Pulmonary artery (tissue), 1 donor: ENCODE measurements around a stretch of chr7.

GRCh38 chr7:73855478-73856291 lies 5.3 kb upstream of the TMEM270 start:
- PRO-cap: no peak

DNA sequence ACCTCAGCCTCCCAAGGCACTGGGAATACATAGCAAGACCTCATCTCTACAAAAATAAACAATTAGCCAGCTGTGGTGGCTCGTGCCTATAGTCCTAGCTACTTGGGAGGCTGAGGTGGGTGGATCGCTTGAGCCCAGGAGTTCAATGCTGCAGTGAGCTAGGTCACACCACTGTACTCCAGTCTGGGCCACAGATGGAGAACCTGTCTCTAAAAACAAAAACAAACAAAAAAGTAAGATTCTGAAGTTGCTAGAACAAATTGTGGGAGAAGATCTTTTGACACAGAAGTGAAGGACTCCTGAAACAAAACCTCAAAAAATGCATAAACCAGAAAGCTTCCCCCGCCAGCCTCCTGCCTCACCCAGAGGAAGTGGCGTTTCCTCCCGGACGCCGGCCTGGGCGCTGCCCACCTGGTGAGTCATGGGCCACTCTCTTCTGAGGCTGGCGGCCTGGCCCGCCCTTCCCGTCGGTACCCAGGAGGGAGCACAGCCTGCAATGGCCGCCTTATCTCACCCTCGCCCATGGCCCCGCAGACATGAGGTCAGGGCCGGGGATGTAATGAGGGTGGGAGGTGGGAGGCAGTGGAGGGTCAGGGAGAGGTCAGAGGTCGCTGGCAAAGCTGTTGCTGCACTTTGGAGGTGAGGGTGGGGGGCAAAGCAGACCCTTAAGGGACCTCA lies 25.4 kb upstream of the ELN start:
- PRO-cap: bidirectional peak, plus-strand start at position 467 of the sequence, minus-strand start at position 355 of the sequence

DNA sequence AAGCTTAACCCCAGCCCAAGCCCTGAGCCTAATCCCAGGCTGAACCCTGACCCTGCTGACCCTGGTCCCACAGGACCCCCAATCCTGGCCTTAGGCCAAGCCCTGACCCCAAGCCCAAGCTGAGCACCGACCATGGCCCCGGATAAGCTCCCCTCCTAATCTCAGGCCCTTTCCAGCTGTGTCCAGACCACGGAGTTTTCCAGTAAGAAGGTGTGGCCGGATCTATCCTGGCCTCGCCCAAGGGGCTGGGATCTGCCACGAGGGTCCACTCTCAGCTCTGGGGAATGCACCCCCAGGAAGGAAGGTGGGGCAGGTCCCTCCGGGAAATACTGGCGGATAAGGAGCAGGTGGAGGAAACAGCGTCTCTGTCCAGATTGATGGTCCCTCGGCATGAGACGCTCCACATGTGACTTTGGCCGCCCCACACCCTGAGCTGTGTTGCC lies 10.3 kb downstream of the ELN start:
- PRO-cap: no peak

DNA sequence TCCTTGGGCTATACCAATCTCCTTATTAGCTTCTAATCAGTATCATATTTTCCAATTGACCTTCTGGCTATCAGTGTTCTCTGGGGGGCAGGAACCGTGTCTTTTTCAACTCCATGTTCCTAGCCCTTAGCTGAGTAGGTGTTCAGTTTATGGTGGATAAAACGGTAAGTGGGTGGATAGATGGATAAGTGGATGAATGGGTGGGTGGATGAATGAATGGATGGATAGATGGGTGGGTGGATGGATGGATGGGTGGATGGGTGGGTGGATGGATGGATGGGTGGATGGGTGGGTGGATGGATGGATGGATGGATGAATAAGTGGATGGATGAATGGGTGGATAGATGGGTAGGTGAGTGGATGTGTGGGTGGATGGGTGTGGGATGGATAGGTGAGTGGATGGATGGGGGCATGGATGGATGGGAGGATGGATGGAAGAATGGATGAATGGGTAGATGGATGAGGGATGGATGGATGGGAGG lies 25.5 kb downstream of the ELN start:
- PRO-cap: no peak

- PRO-cap: bidirectional peak, plus-strand start at chr7:74094339, minus-strand start at chr7:74094184
Observed at GRCh38 chr7:74093529-74094447, 10.2 kb downstream of the LIMK1 start.

GRCh38 chr7:74139303-74139528 lies 34.9 kb upstream of the EIF4H start:
- PRO-cap: no peak

GRCh38 chr7:74196745-74197059 lies 13.1 kb upstream of the LAT2 start:
- PRO-cap: no peak

- PRO-cap: no peak
Observed at GRCh38 chr7:74197162-74198423, 12.2 kb upstream of the LAT2 start.

DNA sequence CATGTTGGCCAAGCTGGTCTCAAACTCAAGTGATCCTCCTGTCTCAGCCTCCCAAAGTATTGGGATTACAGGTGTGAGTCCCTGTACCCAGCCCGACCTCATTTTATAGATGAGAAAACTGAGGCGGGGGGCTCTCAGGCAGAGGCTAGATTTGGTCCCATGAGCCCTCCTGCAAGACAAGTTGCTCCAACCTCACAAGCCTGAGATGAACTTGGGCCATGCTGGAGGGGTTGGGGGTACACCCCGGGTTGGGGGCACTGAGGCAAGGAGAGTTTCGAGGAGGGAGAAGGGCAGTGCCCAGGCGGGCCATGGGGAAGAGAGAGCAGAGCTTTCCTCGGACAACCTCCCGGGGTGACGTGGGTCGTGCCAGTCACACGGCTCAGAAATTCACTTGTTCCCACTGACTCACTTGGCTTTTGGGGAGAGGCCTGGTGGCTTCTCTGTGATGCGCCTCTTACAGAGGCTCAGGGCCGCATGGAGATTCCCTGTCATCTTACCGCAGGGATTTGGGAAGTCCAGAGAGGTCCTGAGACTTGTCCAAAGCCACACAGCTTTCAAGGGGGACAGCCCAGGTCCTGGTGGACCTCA lies 2.8 kb downstream of the LAT2 start:
- PRO-cap: no peak

DNA sequence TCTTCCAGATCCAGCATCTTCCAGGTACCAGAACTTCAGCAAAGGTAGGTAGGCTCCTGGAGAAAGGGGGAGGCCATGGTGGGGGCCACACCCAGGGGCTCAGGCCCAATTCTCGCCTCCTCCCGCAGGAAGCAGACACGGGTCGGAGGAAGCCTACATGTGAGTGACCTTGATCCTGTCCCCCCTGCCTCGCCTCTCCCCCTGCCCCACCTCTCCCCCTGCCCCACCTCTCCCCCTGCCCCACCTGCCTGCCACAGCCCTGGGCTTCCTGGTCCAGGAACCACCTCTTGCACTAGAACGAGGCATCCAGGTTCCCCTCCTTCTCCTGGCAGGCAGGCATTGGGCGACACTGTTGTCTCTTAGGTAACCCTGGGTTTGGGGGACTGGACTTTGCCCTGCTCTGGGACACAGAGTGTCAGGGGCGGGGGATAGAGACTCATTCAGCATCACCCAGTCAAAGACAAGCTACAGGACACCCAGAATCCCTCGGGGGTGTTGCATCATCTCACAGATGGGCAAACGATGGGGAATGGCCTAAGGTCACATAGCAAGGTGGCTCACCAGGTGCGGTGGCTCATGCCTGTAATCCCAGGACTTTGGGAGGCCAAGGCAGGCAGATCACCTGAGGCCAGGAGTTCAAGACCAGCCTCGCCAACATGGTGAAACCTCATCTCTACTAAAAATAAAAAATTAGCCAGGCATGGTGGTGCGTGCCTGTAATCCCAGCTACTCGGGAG lies 10.9 kb downstream of the LAT2 start:
- PRO-cap: no peak

GRCh38 chr7:74371830-74372609 lies 81.7 kb upstream of the GTF2IRD1 start:
- PRO-cap: no peak

DNA sequence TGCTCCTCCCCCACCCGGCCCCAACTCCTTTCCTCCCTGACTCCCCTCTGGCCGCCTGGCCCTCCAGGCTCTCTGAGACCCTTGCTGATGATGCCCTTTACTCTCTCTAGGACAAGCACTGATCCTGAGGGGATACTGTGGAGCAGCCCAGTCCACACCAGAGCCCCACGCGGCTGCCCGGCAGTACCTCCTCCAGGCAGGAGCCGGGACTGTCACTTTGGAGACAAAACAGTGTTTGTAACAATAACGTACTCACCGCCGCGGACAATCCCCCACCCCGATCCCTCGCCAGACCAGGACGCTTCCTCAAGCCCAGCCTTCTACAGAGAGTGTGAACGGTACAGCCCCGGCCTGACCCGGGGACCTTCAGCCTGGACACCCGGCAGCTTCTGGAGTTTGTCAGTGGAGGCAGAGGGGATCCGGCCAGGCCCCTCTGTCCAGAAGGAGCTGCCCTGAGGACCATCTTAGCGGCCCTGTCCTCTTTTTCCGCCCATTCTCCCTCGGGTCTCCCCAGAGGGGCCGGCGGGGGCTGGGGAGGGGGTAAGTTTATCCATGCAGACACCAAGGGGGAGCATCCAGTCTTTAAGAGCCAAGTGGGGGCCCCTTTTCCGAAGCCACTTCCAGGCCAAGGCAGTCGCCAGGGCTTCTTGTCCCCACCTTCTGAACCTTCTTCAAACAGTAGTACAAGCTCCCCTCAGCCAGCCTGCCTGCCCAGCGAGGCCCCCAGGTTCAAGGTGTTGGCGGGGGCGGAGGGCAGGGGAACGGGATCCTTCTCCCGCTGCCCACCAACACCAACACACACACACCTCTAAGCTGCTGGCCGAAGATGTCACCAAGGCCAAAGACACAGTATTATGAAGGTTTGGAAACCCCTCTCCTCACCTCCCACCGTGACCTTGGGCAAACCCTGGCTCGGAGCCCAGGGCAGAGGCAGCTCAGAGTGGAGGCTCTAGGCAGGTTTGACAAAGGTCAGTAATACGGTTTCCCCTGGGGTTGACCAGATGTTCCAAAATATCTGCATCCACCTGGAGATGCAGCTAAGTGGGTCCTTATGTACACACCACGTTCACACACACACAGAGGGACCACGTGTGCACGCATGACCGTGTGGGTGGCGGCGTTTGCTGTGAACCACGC lies 49.6 kb upstream of the GTF2IRD1 start:
- PRO-cap: no peak

GRCh38 chr7:74473166-74473538 lies 19.4 kb downstream of the GTF2IRD1 start:
- PRO-cap: no peak

- PRO-cap: no peak
Observed at GRCh38 chr7:74495094-74495728, 41.5 kb downstream of the GTF2IRD1 start.

DNA sequence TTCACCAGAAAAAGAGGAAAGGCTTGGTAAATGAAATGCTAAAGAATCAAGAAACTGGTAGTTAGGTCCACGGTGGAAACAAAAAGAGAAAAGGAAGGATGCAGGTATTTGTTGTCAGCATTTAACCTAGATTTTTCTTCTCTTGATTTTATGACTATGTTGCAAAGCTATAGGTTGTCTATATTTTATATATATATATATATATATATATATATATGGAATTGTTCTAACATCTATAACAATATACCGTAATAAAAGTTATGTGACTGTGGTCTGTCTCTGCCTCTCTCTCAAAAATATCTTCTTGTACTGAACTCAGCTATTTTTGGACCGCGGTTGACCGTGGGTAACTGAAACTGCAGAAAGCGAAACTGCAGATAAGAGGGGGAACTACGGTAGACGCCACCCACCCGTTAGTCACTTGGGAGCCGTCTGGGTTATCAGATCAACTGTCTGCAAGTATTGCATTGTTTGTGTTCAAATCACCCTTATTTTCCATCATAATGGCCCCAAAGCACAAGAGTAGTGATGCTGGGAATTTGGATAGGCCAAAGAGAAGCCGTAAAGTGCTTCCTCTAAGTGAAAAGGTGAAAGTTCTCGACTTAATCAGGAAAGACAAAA lies 7.6 kb upstream of the GTF2I start:
- PRO-cap: no peak

GRCh38 chr7:74658263-74658766 lies 797 bp downstream of the GTF2I start:
- PRO-cap: bidirectional peak, plus-strand start at chr7:74658711, minus-strand start at chr7:74658369

DNA sequence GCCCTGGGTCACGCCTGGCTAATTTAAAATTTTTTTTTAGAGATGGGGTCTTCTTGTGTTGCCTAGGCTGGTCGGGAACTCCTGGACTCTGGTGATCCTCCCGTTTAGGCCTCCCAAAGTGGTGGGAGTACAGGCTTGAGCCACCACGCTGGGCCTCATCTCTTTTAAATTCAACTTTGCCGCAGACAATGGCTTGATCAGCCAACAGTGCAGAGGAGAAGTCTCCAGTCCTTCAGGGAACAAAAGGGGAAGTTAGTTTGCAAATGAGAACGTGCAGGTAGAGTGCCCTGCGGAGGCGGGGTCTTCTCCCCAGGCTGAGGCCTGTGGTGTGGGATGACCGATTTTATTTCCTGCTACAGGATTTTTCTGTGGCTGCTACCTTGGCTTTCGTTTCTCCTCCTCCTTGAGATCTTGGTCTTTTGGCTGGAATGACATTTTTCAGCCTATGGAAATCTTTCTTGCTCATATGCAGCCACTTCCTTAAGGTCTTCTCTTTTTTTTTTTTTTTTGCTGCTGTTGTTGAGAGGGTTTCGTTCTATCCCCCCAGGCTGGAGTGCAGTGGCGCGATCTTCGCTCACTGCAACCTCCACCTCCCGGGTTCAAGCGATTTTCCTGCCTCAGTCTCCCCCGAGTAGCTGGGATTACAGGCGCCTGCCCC lies 2.3 kb downstream of the GTF2I start:
- PRO-cap: no peak

GRCh38 chr7:74690835-74691134 lies 33.3 kb downstream of the GTF2I start:
- PRO-cap: no peak

DNA sequence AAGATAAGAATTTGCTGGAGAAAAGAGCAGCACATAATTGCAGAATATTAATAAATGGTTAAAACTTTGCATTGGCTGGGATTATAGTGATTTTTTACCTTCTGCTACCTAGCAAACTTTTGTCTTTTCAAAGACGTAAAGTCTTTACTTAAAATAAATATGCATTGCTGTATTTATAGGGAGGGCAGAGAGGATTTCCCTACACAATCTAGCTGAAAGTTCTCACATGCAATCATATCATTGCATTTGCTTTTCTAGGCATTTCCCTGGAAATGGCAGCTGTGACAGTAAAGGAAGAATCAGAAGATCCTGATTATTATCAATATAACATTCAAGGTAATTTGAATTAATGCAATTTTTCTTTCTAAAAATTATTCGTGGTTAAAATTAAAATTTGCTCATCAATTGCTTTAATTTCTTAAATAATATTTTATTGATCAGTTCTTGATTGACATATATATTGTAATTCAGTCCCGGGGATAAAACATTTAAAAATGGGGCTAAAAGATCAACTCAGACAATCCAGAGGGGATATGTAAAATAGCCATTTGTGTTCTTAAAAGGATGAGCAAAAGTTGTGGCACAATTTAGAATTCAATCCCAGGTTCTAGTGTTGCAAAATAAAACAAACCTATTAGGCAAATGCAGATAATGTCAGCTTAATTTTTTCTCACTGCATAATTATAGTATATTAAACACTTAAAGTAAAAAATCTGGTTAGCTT lies 53.4 kb downstream of the GTF2I start:
- PRO-cap: no peak

- PRO-cap: no peak
Observed at GRCh38 chr7:74788460-74789112, 14.8 kb downstream of the NCF1 start.